NB4 (cell line): Measurements from ENCODE around the genes IL37 and IL1F10.

GRCh38 chr2:112021845-112022542 is 33.1 kb upstream of the TMEM87B start:
- RRBS: no CpG with 5 or more reads among the region's 12 CpGs

GRCh38 chr2:112259376-112259766 is 4.5 kb upstream of the ZC3H8 start:
- RRBS: no CpG with 5 or more reads among the region's 10 CpGs

DNA sequence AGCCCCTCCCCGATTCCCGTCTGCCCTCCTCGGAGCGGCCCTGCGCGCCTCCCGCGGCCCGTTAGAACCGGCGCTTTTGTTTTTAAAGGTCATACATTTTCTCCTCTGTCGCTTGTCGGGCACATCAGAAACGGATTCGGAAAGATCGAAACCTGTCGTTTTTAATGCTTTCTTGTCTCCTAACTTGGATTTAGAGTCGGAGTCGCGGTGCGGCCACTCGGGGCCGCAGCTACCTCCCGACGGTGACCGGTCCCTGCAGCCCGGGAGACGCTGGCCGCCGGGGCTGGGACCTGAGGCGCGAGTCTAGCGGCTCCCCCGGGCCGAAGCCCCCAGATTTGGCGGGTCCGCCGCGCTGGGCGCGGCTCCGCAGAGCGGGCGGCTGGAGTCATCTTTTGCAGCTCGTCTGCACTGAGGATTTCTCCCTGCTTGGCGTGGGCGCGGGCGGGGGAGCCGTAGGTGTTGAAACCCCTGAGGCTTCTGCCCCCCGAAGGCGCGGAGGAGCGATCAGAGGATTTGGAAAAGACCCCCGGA is 614 bp downstream of the TTL start:
- RRBS: 0% methylated on average over 5 of the region's 55 CpGs

GRCh38 chr2:112483036-112483521 is 1.1 kb downstream of the TTL start:
- RRBS: no CpG with 5 or more reads among the region's 12 CpGs

- RRBS: no CpG with 5 or more reads among the region's 4 CpGs
Observed at GRCh38 chr2:112647968-112648605, 2.3 kb downstream of the SLC20A1 start.

DNA sequence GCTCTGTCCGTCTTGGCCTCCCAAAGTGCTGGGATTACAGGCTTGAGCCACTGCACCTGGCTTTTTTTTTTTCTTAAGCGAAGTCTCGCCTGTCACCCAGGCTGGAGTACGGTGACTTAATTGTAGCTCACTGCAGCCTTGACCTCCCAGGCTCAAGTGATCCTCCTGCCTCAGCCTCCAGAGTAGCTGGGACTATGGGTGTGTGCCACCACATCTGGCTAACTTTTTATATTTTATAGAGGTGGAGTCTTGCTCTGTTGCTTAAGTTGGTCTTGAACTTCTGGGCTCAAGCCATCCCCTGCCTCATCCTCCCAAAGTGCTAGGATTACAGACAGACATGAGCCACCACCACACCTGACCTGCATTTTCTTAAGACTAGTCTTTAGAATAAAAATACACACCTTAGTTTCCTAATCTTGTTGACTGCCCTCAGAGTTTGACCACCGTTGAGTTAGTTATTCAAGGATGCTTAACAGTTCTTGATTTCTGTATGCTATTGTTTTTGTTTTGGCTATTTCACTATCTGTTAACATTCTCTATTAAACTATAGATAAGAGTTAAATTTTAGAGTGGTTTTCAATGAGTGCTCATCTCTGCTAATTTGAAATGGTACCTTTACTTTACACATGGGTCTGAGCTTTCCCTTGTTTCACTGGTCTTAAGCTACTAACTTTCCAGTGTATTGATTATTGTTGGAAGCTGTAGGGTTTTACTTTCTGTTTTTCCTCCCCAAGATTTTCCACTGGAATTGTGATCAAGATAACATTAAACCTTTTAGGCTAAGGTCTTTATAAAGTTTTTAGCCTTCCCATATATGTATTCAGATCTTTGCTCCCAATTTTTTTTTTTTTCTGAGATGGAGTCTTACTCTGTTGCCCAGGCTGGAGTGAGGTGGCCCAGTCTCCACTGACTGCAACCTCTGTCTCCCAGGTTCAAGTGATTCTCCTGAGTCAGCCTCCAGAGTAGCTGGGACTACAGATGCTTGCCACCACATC is 5.1 kb downstream of the SLC20A1 start:
- RRBS: no CpG with 5 or more reads among the region's 5 CpGs

- RRBS: no CpG with 5 or more reads among the region's 7 CpGs
Observed at GRCh38 chr2:112811745-112812468, 24.7 kb downstream of the IL1B start.

- RRBS: no CpG with 5 or more reads among the region's 5 CpGs
Observed at GRCh38 chr2:112848756-112849260, 12.2 kb upstream of the IL1B start.

- RRBS: no CpG with 5 or more reads among the region's 1 CpG
Observed at GRCh38 chr2:112911089-112911403, at the start of gene IL37. TSS of gene IL37 (plus strand) at chr2:112911165.

DNA sequence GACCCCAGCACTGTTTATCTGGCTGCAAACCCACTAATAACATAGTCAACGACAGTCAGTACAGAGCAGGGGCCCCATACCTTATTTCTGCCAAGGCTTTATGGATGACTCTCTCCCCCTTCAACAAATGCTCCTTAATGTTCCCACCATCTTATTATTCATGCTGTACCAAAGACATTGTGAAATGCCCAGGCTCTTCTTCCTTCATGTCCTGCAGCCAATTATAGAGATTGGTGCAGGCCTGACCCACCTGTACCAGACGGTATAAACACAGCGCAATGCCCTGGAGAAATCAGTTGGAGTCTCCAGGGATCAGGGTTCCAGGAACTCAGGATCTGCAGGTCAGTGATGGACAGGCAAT is at the start of gene IL1F10:
IL1F10 (plus strand) TSS at position 295 of the 361 bp plus-strand sequence.
- RRBS: no CpG with 5 or more reads among the region's 3 CpGs

DNA sequence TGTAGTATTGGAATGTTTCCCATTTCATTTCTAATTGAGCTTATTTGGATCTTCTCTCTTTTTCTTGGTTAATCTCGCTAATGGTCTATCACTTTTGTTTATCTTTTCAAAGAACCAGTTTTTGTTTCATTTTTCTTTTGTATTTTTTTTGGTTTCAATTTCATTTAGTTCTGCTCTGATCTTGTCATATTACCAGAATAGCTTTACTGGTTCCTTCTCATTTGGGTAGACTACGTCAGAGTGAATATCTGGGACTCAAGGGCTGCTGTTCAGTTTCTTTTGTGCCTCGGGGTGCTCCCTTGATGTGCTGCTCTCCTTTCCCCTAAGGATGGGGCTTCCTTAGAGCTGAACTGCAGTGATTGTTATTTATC is 29.4 kb upstream of the IL1RN start:
- RRBS: no CpG with 5 or more reads among the region's 3 CpGs

GRCh38 chr2:113201142-113201509 is 27.4 kb downstream of the PSD4 start:
- RRBS: no CpG with 5 or more reads among the region's 13 CpGs

DNA sequence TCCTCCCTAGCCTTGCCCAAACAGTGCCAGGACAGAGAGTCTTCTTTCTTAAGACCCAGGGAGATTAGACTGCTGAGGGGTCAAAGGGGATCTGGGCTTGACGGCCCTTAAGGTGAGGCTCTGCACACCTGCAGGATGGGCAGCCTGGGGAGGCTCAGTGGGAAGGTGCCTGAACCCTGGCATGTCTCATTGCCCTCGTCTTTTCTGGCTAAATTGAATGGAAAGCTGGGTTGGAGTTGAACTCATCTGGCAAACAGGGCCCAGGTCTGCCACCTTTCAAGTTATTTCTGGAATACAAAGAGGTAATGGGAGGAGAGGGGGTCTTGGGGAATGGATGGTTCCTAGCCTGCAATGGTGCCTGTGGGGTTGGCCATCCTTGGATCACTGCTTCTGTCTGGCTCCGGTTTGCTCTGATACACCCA is 45.2 kb downstream of the PSD4 start:
- RRBS: no CpG with 5 or more reads among the region's 3 CpGs

DNA sequence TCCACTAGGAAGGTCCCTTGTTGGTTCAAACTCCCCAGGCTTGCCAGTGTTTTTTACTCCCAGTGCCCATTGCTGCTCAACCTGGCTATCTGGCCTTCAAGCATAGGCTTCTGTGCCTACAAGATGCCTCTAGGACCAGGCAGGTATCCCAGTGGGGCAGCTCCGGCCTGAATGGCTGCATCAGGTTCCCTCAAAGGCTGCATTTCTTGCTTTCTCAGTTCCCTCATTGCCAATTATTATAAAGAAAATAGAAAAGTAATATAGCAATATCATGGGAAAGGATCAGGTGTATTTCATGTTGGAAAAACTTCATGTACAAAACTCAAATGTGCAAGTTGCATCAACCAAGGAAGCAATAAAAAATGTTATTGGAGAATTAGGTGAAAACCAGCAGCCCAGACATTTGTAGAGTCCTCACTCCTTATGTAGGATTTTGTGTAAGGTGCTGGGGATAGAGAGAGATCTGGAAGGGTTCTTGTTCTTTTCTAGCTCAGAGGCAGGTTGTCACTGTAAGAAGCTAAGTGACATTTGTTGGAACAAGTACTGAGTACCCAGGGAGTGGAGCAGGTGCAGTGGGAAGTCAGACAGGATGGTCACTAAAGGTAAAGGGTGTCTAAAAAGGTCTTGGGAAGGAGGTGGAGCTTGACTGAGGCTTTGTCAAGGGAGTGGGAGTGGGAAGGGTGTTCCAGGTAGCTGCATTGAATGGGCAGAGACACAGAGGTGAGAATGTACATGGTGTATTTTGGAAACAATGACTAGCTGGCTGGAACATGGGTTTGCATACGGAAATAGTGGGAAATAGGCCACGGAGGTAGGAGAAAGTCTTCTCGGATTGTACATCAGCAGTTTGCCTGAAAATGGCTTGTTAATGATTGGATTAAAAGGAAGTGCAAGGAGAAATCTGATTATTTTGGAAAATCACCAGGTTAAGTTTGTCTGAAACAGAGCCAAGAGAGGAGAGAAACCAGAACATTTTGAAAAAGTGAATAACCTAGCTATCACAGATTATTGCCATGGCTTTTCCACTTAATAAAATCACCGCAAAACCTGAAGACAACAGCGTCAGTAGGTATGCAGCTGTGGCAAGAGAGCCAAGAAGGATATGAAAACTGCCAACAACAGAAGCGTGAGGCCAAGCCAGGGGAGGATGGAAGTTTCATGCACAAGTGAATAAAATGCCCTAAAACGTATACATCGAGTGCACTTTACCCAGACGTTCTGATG is 14.2 kb downstream of the PAX8 start:
- RRBS: no CpG with 5 or more reads among the region's 10 CpGs

GRCh38 chr2:113502941-113503287 is 4.4 kb downstream of the FOXD4L1 start:
- RRBS: no CpG with 5 or more reads among the region's 30 CpGs

DNA sequence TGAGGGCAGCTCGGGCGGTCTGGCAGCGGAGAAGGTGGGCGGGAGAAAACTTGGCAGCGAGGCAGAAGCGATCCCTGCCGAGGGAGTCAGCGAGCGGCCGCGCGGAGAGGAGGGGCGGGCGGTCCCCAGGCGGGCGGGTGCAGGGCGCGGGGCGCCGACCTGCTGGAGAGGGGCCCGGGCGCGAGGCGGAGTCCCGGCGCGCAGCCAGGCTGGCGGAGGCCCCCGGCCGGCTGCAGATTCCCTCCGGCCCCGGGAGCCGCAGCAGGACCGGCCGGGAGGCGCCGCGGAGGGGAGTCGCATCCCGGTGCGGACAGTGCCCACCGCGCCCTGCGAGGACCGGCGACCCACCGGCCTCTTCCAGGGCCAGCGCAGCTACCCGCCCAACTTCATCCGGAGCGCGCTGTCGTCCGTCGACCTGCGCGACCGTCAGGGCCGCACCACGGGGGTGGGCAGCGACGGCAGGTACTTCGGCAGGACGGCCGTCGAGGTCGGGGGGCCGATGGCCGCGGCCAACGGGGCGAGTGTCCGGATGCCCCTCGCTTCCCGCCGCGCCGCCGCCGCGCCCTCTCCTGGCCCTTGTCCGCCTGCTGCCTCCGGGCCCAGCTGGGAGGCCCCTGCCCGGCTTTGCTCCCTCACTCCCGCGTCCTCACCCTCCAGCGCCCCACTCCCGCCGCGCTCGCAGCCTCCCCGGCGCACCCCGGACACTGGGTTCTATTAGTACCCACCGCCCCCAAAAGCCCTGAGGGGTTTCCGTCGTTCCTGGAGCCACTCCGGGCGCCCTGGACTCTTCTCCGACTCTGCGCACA is 43.4 kb downstream of the FOXD4L1 start:
- RRBS: no CpG with 5 or more reads among the region's 101 CpGs

GRCh38 chr2:113542545-113542853 is 44.0 kb downstream of the FOXD4L1 start:
- RRBS: no CpG with 5 or more reads among the region's 7 CpGs

DNA sequence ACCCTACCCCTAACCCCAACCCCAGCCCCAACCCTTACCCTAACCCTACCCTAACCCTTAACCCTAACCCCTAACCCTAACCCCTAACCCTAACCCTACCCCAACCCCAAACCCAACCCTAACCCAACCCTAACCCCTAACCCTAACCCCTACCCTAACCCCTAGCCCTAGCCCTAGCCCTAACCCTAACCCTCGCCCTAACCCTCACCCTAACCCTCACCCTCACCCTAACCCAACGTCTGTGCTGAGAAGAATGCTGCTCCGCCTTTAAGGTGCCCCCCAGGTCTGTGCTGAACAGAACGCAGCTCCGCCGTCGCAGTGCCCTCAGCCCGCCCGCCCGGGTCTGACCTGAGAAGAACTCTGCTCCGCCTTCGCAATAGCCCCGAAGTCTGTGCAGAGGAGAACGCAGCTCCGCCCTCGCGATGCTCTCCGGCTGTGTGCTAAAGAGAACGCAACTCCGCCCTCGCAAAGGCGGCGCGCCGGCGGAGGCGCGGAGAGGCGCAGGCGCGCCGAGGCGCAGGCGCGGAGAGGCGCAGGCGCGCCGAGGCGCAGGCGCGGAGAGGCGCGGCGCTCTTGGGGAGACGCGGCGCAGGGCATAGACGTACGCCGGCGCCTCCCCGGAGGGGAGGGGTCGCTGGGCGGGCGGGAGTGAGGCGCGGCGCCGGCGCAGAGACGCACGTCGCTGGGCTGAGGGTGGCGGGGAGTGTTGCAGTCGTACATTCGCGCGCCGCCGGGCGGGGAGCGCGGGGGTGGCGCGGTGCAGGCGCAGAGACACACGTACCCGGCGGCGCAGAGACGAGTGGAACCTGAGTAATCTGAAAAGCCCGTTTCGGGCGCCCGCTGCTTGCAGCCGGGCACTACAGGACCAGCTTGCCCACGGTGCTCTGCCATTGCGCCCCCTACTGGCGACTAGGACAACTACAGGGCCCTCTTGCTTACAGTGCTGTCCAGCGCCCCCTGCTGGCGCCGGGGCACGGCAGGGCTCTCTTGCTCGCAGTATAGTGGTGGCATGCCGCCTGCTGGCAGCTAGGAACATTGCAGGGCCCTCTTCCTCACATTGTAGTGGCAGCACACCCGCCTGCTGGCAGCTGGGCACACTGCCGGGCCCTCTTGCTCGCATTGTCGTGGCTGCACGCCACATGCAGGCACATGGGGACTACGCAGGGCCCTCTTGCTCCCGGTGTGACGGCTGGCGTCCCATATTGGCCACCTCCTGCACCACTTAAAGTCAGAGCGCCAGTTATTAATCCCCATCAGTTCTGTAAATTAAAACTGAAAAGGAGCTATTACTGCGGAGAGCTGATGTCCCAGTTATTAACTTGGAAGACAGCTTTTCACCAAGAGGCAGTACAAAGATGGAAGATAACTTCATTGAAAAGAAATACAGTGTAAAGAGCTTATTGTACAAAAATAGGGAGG is 23.3 kb upstream of the RABL2A start:
- RRBS: under 1% methylated on average over 11 of the region's 107 CpGs

DNA sequence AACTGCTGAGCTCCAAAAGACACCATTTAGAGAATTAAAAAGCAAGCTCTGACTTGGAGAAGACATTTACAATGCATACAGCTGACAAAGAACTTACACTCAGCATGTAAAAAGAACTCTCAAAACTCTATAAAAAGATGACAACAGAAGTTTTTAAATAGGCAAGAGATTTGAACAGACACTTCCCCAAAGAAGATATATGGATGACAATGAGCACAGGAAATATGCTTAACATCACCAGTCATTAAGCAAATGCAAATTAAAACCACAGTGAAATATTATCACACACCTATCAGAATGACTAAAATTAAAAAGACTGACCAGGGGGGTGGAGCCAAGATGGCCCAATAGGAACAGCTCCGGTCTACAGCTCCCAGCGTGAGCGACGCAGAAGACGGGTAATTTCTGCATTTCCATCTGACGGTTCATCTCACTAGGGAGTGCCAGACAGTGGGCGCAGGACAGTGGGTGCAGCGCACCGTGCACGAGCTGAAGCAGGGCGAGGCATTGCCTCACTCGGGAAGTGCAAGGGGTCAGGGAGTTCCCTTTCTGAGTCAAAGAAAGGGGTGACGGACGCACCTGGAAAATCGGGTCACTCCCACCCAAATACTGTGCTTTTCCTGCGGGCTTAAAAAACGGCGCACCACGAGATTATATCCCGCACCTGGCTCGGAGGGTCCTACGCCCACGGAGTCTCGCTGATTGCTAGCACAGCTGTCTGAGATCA is 28.9 kb downstream of the RABL2A start:
- RRBS: no CpG with 5 or more reads among the region's 24 CpGs